ENCODE measurements around a stretch of chr10.

DNA sequence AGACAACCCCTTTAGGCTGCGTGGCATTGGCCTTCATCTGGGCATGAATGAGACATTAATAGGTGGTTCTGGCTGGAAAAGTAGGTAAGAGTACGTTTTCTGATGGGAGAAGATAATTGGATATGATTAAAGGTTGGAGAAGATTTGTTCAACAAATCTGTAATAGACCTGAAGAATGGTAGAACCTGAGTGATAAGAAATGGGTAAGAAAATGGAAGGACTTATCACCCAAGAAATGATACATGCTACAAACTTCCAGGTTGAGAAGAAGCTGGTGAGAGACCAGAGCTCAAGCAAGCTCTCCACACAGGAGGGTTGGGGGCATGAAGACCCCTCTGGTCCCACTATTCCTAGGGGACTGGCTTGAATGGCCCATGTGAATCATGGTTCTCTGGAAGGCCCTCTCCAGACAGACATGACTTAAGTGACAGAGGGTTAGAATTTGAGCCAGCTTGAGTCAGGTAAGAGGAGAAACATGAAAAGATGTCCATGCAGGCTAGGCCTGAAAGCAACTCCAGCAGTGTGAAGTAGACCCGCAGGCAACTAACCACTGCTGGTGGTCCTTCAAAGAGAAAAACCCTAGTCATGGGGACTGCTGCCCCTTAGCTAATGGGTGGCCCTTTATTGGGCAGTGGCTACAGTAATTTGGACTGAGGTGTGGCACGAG is 3.7 kb downstream of the COMTD1 start:
- RRBS = no CpG with 5 or more reads among the region's 4 CpGs

GRCh38 chr10:75294461-75295259 is 58.9 kb upstream of the COMTD1 start:
- RRBS = 2% methylated on average over 32 of the region's 58 CpGs

GRCh38 chr10:75394991-75395857 is 6.3 kb downstream of the ZNF503 start:
- RRBS = 2% methylated on average over 15 of the region's 62 CpGs

DNA sequence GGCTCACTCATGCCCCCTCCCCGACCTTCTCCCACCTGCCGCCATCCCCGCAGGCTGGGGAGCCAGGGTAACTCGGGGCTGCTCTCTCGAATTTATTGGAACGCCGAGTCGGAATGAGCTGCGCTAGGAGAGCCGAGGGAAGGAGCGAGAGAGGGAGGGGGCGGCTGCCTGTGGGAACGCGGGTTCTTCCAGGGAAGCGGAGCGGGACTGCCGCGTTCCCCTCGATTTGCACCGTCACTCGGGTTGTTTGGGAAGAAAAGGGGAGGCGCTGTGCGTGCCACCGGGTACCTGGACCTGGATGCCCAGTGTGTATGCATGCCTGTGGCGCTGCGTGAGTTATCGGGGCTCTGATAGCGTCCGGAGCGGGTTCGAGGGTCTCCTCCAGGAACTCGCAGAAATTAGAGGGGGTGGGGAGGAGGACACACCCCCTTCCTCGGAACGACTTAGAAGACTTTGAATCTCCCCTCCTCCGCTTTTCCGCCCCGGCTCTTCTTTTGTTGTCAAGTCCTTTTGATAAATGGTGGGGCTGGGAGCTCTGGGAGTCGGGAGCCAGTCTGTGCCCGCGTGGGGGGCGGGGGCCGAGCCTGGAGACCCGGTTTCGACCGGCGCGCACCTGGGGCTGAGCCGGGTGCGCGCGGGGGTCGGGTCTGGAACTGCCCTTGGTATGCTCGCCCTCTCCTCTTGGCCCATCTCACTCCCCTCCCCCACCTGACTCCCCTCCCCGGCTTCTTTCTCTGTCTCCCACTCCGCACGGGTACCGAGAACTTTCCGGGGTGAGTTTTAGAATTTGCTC is 1.9 kb upstream of the ZNF503 start:
- RRBS = 3% methylated on average over 7 of the region's 58 CpGs

DNA sequence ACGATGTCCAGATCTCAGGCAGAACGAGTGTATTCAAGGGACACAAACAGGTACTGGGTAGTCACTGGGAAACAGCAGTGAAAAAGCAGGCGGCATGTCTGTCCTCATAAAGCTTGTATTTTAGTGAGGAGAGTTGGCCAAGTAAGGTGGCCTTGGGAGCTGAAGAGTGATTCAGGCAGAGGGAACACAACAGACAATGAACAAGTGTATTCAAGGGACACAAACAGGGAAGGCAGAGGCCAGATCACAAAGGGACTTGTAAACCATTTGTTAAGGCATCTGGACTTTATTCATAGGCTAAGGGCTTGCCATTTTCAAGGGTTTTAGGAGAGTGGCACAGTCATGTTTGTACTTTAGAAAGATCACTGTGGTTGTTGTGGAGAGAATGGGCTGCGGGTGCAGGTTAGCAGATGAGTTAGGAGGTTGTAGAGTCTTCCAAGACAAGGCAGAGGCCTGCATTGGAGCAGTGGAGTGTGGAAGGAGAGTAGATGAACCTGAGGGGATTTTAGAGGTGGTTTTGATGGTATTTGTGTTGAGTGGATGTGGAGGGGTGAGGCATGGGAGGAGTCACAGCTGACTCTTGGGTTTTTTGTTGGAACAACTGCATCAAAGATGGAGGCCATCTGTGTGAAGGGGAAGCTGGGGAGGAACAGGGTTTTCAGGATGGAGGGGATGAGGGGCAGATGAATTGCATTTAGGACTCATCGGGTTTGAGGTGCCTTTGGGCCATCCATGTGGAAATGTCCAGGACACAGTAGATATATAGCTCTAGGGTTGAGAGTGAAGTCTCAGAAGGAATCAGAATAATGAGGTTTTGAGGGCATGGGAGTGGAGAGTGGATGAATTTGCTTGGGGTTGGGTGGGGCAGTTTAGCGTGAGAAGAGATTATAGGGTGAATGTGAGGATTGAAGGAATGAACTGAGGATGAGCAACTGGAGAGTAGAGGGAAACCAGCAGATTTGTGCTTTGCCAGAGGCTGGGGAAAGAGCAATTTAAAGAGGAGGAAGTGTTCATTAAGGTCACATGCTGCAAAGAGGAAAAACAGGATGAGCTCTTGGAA is 49.3 kb downstream of the LRMDA start:
- RRBS = no CpG with 5 or more reads among the region's 6 CpGs

DNA sequence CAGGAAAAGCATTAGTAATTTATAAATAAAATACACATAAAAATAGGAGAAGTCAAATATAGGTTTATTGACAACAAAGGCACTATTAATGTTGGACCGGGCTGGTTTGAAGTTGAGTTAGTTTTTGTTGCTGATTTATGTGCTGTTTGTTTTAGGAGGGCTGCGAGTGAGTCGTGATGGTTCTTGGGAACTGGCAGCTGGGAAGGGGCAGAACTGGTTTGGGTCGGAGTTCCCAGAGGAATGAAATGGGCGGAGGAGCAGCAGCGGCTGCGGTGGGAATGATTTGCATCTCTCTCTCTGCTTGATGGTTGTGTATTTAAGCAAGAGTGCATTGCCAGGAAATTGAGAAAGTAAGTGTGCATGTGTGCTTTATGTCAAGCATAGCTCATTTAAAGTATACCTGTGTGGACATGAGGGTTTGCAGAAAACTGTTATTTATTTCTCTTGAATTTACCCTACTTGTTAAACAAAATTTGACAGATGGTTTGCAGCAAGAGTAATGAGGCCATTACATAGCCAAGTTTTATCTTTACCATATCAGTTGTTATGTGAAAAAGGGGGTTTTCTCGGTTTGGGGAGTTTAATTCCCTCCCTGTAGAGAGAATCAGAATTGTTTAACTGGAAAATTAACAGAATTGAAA is 81.1 kb downstream of the LRMDA start:
- RRBS = no CpG with 5 or more reads among the region's 8 CpGs

DNA sequence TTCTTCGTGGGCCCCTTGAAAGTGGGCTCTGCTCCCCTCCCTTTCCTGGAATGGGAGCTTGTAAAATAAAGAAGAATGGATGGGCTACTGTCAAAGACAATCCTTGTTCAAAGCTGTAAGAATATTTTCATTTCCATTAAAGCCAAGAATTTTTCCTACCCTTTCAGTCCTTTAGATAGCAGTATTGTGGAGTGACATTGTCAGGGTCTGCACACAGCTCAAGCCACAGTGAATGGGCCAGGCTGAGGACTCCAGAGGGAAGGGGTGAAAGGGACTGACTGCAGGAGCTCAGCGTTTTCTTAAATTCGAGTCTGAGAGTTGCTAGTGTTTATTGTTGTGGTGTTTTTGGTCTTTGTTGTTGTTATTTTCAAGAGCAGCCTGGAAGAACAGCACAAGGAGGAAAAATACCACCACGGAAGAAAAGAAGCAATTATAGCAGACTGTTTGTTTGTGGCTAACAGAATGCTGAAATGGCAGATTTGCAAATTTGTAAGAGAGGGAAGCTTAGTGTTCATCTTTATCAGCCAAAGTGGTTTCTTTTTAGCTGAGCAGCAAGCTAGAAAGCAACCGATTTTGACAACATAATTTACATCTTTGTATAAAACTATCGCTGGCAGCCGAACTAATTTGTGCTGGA is 192.0 kb downstream of the LRMDA start:
- RRBS = no CpG with 5 or more reads among the region's 7 CpGs

DNA sequence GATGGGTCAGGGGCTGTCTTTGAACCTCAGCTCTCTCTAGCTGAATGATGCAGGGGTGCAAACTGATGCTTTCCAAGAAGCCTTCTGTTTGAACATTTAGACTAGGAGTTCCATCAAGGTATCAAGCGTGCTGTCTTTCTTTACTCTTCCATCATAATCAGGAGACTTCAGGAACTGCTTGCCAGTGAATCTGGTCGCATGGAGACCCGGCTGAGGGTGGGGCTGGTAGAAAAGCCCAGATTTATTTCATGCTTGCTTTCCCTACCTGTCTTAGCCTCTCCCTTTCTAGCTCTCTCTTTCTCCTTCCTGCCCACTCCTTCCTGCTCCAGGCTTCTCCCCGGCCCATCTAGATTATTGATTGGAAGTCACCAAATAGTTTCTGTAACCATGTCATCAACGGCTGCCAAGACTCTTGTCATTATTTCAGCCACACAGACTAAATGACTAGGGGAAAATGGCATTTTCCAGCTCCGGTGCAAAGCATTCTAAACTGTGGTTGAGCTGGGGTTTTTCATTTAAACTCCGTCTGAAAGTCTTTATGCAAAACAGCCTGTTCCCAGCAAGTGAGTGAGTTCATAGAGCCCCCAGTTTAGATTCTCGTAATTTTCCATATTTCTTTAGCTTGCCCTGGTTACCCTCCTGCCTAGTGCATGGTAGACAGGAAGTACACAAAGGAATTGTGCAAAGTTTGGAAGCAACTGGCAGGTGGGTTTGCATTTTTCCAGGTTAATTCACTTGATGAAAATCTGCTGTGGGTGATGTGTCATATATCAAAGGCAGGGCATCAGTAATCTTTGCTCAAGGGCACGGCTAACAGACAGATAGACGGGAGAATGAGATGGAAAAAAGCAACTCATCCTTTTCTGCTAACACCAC is 332.7 kb downstream of the LRMDA start:
- RRBS = no CpG with 5 or more reads among the region's 10 CpGs

DNA sequence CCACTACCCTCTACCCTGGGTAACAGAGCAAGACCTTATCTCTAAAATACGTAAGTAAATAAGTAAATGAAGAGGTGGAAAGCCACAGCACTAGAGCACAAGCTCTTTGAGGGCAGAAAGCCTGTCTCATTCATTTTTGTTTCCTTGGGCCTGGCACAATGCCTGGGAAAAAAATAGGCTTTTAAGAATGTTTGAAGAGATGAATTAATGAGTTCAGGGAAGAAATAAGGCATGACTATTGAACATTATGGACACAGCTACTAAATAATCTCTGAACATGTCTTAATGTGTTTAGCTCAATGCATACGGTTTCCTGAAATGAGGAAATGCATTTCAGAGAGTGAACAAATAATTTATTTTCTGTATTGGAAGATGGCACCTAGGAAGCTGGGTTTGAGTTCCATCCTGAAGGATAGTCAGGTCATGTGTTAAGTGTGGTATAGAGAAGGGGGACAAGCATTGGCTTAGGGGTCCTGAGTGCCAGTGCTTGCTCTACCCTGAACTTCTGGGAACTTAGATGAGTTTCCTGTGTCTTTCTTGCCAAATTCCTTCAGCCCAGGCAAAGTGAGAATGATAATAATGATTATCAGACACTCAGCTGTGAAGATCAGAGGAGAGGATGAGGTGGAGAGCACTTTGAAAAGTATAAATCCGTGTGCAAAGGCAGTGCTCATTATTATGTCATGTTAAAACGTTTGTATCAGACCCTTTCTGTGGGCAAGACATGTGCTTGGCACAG is 411.7 kb downstream of the LRMDA start:
- RRBS = no CpG with 5 or more reads among the region's 4 CpGs

DNA sequence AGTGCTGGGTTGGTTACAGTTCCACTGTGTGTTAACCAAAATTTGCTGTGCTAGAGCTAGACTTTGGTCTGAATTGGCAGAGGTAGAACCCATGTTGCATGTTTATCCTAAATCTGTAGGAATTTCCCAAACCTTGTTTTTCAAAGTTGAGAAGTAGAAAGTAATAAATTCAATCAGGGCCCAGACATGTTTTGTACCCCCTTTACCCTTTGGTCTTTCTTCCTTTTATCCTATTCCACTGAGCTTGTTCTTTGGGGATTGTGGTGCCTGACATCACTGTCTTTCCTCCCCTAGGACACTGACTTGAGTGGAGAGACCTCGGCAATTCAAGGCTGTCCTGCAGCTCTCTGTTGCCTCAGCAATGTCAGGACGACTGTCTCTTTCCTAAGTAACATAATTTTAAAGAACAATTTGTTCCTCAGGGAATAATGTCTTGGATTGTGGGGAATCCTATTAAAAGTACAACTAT is 1078.0 kb downstream of the KCNMA1 start:
- RRBS = no CpG with 5 or more reads among the region's 2 CpGs

- RRBS = no CpG with 5 or more reads among the region's 4 CpGs
Measured at GRCh38 chr10:77163877-77164586, 473.6 kb downstream of the KCNMA1 start.

- RRBS = no CpG with 5 or more reads among the region's 5 CpGs
Measured at GRCh38 chr10:77365538-77366116, 272.0 kb downstream of the KCNMA1 start.

GRCh38 chr10:77386562-77387224 is 250.9 kb downstream of the KCNMA1 start:
- RRBS = 31% methylated on average over 2 of the region's 5 CpGs

DNA sequence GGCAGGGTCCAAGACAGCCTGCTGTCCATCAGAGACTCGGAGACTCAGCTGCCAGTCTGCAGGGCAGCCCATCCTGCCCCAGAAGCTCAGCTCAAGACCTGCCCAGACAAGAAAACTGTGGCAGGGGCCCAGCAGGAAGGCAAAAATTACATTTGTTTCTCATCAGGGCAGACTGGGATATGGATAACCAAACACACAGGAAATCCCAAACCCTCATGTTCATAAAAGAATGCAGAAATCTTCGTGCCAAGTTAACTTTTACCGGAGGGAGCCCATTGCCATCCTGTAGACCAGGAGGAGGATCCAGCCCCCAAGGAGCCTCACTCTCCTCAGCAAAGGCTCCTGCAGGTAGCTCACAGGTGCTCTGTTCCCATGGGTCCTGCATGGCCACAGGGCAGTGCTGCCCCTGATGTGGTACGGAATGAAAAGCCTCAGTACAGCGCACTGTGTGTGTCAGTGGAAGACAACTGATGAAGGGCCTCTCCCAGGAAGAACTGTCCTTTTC is 222.2 kb downstream of the KCNMA1 start:
- RRBS = no CpG with 5 or more reads among the region's 5 CpGs

DNA sequence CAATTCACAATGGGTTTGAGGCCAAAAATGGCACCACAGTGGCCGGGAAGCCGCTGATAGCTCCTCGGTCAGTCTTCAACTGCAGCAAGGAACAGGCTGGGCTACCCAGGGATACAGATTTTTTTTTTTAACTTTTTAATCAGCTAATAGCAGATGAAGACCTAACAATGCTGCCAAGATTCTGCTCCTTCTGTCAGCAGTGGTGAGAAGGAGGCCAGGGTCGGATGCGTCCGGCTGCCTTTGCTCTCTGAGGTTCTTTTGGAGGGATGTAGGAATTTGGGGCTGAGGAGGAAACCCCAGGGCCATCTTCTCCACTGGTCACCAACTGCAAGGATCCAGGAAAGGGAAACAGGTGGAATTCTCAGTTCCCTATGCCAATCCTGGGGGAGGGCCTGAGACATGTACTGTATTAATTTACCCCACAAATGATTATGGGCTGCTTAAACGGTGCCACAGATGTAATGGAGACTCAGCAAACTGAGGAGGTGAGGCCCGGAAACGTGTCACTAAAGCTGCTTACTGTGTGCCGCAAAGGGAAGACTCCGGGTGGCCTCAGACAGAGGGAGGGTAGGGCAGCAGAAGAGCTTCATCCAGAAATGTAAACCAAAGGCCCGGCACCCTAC is 167.7 kb downstream of the KCNMA1 start:
- RRBS = 88% methylated on average over 3 of the region's 12 CpGs

DNA sequence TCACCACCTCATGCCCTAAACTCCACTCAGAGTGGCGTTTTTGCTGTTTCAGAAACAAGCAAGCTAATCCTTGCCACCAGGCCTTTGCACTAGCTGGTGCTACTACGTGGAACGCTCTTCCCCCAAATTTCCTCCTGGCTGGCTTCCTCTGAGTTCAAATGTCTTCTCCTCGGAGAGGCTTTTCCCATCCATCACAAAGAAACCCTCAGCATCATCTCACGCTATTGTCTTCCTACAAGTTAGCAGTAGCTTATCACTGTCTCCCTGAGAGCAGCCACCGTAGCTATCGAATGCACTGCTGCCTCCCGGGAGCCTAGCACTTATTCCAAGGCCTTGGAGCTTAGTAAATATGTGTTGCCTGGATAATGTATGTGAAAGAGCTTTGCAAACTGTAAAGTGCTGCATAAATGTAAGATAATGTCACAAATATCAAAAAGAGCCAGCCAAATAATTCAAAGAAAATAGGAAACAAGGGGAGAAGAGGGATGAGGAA is 124.4 kb downstream of the KCNMA1 start:
- RRBS = no CpG with 5 or more reads among the region's 8 CpGs

DNA sequence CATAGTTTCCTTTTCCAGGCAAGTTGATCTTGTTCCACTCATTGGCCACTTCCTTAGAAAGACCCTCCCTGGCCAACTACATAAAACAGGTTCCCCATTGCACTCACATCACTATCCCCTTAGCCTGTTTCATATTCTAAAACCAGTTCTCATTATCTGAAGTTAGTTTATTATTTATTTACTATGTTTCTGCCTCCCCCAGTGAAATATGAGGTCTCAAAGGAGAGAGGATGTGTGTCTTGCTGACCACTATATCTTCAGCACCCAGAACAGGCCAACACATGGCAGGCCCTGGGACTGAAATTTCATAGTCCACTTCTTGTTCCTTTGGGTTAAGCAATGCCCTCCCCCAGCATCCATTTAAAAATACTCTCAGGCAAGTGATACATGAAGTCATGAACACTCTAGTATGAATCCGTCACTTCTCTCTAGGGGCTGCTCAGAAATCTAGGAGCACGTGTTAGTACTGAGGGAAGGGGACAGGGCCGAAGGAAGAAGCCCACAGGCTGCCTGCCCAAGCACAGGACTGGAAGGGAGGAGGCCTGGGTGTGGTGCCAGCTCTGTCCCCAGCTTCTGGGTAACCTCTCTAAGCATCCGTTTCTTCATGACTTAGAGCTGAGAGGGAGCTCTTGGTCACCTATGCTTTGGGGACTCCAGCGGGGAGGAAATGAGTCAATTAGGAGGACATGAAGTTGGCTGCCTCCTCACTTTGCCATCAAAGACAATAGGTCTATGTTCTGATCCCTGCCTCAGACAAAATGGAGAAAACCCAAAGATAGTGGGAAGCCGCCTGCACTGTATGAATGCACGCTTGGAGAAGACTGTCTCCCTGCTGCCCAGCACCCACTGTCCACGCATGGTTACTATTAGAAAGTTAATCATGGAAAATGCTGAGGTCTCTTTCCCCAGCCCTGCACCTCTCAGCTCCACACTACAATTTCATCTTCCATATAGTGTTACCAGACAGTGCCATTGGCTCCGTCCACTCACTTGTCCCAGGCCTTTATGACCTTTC is 119.2 kb downstream of the KCNMA1 start:
- RRBS = no CpG with 5 or more reads among the region's 9 CpGs

- RRBS = no CpG with 5 or more reads among the region's 6 CpGs
Measured at GRCh38 chr10:77553950-77554459, 83.6 kb downstream of the KCNMA1 start.

DNA sequence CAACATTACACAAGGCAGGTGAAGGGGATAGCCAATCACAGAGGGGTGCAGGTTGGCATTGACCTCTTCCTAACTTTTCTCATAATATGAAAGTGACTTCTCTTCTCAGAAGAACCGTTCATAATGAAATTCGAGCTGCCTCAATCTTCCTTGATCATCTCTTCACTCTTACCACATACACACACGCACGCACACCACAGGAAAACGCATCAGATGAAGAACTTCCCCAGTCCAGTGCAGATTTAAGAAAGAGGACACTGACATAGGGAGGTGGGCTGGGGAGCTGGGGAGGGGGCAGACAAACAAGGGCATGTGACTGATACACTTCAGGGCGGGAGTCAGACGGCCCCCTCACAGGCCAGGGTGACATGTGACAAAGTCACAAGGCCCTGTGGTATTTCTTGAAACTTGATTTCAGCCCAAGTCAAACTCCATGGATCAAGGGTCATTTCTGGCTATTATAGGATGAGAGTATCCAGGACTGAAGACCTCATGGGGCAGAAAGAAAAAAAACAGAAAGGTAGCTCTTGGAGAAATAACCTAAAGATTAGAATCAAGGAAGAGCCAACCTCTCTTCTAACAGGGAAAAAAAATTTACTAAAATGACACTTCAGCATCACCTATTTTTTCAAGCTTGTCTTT is 82.6 kb downstream of the KCNMA1 start:
- RRBS = no CpG with 5 or more reads among the region's 7 CpGs

- RRBS = no CpG with 5 or more reads among the region's 7 CpGs
Measured at GRCh38 chr10:77586698-77587596, 50.7 kb downstream of the KCNMA1 start.

Measured in epithelial cell of esophagus (primary cell).